MCF 10A (cell line): ENCODE data around the genes NCBP2L and RBMXL3.

DNA sequence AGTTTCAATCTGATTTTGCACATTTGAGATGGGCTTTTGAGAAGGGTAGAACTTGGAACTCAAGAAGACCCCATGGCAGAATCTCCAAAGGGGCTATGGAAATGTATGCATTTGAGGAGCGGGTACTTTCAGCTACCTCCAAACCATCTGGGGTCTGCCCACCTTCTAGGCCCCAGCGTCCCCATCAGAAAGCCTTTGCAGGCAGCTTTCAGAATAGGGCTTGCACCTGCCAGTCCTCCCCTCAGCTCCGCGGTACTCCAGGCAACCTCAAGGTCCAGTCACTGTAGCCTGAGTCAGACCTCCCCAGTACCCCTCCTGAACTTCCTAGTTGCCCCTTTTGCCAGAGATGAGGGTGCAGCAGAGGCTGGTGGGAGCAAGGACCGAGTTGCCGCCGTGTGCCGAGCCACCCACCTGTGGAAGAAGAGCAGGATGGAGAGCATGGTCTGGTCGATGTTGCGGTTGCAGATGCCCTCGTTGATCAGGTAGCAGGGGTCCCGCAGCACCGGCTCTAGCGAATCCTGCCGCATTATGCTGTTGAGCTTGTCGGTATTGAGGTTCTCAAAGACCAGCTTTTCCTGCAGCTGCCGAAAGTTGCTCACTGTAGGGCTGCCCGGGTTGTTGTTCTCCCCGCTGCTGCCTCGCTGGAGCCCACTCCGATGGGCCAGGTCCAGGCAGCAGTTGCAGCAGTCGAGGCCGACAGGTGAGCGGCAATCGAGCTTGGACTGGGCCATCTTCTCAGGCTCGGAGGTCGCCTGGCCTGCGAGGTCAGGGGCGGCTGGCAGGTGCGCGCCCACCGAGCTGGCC, 696 bp downstream of the TSC22D3 start:
- PRO-cap: no peak
- RRBS: 33% methylated on average over 1 of the region's 32 CpGs

GRCh38 chrX:107777642-107777956, at the start of gene NCBP2L:
NCBP2L (plus strand) TSS chrX:107777733.
- PRO-cap: no peak
- RRBS: no CpG with 5 or more reads among the region's 6 CpGs

GRCh38 chrX:108084735-108085309, 6.5 kb downstream of the PSMD10 start:
- PRO-cap: no peak
- RRBS: no CpG with 5 or more reads among the region's 3 CpGs

DNA sequence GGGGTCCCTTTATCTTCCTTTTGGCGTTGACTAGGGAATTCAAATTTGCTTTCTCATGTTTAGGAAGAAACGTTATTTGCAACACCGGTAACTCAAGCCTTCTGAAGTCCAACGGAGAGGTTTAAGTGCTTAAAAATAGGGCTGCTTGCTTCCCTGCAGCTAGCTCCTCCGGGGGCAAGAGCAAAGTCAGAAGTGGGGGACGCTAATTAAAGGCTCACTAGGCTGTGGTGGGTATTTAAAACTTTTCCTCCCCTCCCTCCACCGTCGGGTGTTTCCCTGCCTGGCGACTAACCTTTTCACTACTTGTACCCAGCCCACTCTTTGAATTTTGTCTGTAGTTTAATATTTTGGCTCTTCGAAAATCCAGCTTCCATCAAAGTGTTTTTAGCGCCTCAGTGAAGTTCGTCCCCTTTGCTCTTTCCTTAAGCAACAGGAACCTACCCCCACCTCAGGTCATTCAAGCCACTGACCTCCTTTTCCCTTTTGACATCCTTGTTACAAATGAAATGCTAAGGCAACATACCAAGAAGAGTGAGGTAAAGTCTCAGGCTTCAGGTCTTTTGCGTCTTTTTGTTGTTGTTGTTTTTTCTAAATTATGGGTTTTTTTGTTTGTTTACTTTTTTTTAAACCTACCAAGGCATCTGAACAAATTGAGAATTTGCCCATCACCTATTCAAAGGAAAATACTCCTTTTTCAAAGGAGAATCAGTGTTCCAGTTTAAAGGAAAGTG, 805 bp downstream of the COL4A5 start:
- PRO-cap: no peak
- RRBS: 11% methylated on average over 3 of the region's 13 CpGs

GRCh38 chrX:108735144-108735582, 1.2 kb downstream of the IRS4 start:
- PRO-cap: no peak
- RRBS: no CpG with 5 or more reads among the region's 29 CpGs

GRCh38 chrX:109731823-109733065, 813 bp downstream of the ACSL4 start:
- PRO-cap: bidirectional peak, plus-strand start at chrX:109732441, minus-strand start at chrX:109732244
- RRBS: 69% methylated on average over 6 of the region's 39 CpGs

DNA sequence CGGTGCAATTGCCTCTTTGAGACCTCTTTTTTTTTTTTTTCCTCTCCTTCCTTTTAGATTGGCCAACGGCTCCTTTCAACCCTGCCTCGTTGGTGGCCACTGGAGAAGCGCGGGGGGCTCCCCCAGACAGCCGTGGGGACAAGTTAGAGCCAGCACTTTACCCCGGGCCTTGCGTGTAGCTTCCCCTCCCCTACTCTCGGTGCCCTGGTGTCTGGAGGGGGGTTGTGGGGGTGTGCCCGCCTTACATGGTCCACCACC, 459 bp downstream of the TMEM164 start:
- PRO-cap: bidirectional peak, plus-strand start at position 28 of the sequence, minus-strand start outside the sequence
- RRBS: 31% methylated on average over 5 of the region's 10 CpGs

DNA sequence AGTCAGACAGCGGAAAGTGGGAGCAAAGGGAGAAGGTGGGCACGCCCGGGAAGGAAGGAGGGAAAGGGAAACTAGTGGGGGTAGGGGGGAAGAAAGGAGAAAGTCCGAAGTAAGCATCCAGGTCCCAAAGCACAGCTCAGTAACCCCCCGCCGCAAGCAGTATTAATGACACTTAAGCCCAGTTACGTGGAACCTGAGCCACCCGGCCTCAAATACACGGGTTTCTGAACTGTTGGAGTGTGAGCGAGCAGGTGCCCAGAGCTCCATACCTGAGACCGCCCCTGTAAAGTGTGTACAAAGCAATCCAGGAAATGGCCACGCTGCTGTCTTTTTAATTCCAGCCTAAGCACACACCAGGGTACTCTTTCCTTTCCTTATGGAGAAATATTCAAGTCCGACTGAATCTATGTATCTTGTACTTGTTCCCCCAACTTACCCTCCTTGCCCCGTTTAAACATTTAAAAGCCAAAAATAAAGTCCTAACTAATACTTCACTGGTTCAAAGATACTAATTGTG, 587 bp upstream of the AMMECR1 start:
- PRO-cap: bidirectional peak, plus-strand start at position 293 of the sequence, minus-strand start at position 296 of the sequence
- RRBS: 38% methylated on average over 2 of the region's 14 CpGs

DNA sequence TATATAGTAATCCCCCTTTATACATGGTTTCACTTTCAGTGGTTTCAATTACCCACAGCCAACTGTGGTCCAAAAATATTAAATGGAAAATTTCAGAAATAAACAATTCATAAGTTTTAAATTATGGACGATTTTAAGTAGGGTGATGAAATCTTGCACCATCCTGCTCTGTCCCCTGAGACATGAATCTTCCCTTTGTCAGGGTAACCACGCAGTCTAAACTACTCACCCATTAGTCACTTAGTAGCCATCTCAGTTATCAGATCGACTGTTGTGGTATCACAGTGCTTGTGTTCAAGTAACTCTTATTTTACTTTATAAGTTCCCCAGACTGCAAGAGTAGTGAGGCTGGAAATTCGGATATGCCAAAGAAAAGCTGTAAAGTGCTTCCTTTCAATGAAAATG, 5.4 kb downstream of the GNG5B start:
- PRO-cap: bidirectional peak, plus-strand start at position 255 of the sequence, minus-strand start at position 191 of the sequence
- RRBS: no CpG with 5 or more reads among the region's 4 CpGs

- PRO-cap: no peak
- RRBS: no CpG with 5 or more reads among the region's 2 CpGs
Observed at GRCh38 chrX:111618285-111618484, 62.8 kb upstream of the ALG13 start.

DNA sequence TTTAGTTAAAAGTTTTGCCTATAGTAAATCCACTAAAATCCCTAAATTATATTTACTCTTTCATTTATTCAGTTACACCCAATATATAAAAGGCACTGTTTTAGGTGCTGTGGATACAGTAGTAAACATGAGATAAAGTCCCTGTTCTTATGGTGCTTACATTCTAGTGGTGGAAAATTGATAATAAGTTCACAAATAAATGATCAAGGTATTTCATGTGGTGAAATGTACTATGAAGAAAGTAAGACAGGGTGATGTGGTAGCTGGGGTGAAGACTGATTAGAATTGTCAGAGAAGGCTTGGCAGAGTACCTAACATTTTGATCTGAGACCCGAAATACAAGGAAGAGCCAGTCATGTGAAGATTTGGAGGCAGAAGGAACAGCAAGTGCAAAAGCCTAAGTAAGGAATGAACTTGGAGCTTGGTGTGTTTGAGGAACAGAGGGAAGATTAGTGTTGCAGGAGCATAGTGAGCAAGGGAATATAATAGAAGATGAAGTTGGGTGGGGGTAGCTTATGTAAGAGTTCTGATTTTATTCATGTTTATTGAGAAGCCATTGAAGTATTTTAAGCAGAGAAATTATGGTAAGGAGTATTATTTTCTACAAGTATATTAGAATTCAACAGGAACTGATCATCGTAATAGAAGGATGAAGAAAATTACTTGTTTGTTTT, 4.6 kb downstream of the ALG13 start:
- PRO-cap: no peak
- RRBS: no CpG with 5 or more reads among the region's 2 CpGs

GRCh38 chrX:111870612-111870934, 5.4 kb upstream of the TRPC5OS start:
- PRO-cap: unidirectional peak, minus-strand start at chrX:111870731

- PRO-cap: no peak
- RRBS: no CpG with 5 or more reads among the region's 4 CpGs
Observed at GRCh38 chrX:112818767-112819049, 21.9 kb downstream of the AMOT start.

DNA sequence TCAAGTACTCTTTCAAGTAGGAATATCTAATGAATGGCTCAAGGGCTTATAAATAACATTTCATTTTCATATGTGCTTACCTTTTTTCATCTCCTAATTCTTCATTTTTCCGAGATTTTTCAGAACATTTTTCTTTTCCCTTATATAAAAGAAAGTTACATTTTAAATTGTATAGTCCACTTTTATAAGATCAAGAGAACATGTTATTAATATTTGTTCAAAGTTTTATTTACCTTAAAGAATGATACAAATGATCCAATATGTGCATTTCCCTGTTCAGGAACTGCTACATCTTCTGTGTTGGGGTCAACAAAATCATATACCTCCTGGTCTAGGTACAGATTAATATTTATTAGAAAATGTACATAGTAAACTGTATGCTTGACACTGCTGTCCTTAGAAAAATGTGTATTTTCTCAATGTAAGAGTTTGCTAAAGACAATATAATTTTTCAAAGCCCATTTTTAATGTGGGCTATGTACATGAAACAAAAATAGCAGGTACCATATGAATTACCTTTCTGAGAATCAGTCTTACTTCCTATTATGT, 23.8 kb upstream of the RBMXL3 start:
- PRO-cap: no peak
- RRBS: no CpG with 5 or more reads among the region's 1 CpG

DNA sequence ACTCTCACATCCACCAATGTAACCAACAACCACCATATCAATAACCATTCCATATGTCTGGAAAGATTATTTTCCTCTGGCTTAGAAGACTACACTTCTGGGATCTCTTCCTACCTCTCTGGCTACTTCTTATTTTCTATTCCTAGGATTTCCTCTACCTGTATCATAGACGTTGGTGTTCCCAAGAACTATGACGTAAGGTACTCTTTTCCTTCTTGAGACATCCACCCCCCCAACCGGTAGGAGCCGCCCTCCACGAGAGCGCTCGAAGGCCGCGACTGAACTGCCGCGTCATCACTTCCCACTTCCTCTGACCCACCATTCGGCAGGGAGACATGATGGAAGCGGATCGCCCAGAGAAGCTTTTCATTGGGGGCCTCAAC, at the start of gene RBMXL3:
TSS of gene RBMXL3 (plus strand) at position 304 of the 383 bp plus-strand sequence.
- PRO-cap: no peak
- RRBS: no CpG with 5 or more reads among the region's 14 CpGs

GRCh38 chrX:115719058-115719558, 158.1 kb downstream of the PLS3 start:
- PRO-cap: no peak
- RRBS: 95% methylated on average over 1 of the region's 25 CpGs

- PRO-cap: no peak
- RRBS: no CpG with 5 or more reads among the region's 3 CpGs
Observed at GRCh38 chrX:115960586-115961302, 209.8 kb upstream of the AGTR2 start.

GRCh38 chrX:117299226-117299425, 817.5 kb downstream of the KLHL13 start:
- PRO-cap: unidirectional peak, minus-strand start at chrX:117299334
- RRBS: no CpG with 5 or more reads among the region's 4 CpGs

DNA sequence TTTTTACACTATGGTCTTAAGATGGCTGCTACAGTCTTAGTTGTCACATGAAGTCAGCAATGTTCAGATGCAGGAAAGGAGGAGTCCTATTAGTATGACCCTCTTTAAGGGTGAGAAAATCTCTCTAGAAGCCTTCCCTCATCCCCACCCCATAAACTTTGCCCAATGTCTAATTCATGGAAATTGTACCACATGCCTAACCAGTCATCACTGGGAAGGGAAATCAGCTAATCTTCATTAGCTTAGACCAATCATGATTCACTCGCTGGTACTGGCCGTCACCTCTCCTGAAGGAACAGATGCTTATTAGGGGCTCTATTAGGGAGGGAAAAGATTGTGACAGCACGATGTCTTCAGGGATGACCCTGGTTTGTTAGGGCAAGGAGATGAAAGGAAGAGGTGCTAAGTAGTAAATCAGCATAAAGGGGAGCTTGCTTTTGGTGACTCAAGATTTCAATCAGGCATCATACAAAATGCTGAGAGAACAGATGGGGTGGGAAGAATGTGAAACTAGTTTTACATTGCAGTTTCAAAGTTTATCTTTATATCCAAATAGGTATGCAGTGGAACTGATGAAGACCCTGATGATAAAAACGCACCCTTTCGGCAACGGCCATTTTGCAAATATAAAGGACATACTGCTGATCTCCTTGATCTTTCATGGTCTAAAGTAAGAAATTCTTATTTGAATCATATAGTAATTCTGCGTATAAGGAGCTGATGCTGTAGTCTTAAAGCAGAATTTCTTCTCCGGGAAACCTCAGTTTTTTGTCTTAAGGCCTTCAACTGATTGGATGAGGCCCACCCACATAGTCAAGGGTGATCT, 63.2 kb upstream of the DOCK11 start:
- PRO-cap: no peak
- RRBS: no CpG with 5 or more reads among the region's 8 CpGs

DNA sequence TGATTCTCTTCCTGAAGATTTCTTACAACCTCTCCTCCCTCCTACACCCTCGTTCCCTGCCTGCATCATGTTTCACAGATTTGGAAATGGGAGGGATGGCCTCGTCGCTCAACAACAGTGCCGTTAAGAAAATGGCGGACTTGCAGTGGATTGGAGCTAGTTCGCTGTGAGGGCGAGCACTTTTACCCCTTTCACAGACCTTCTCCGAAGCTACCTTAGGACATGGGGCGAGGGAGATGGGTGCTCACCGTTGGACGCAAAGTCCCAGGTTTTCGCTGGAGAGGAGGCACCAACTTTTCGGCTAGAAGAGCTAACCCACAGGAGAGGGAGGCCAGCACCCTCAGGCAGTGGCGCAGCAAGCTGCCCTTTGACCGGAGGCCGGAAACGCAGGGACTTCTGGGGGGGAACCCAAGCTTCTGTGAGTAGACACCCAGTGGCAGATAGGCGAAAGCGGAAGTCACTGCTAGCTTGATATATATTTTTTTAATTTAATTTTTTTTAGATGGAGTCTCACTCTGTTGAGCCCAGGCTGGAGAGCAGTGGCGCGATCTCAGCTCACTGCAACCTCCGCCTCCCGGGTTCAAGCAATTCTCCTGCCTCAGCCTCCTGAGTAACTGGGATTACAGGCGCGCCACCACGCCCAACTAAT, 93.0 kb upstream of the IL13RA1 start:
- PRO-cap: no peak
- RRBS: no CpG with 5 or more reads among the region's 26 CpGs